Karpas-422 (cell line): ENCODE measurements around the gene TMEM38B.

- PRO-cap, result no peak
- RAMPAGE, long total RNA, result no peak
Observed at GRCh38 chr9:105383092-105383485, 64.7 kb upstream of the FSD1L start.

DNA sequence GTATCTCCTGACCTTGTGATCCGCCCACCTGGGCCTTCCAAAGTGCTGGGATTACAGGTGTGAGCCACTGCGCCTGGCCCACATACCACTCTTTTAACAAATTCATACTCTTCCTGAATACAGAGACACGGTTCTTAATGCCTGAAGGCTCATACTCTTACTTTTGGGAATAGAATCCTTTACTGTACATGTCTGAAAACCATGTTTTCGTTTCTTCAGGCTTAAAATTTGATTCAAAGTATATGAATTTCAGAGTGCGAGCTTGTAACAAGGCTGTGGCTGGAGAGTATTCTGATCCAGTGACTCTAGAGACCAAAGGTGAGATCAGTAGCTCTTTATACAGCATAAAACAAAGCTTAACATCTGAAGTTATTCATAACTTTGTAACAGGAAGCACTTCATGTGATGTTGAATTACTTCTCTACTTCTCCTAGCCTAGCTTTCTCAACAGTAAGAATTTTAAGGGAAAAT is 49.5 kb upstream of the FKTN start:
- PRO-cap, result no peak
- RAMPAGE, long total RNA, result no peak

- PRO-cap, result no peak
- RAMPAGE, long total RNA, result no peak
Observed at GRCh38 chr9:105693895-105694289, 449 bp upstream of the TMEM38B start.

- PRO-cap, result no peak
- RAMPAGE, long total RNA, result start-site peak on the plus strand at chr9:105694536-105694606, 577 and 998 reads in 2 replicates
Observed at GRCh38 chr9:105694290-105695335, at the start of gene TMEM38B. Gene TMEM38B, plus strand, starts transcription at chr9:105694541.

DNA sequence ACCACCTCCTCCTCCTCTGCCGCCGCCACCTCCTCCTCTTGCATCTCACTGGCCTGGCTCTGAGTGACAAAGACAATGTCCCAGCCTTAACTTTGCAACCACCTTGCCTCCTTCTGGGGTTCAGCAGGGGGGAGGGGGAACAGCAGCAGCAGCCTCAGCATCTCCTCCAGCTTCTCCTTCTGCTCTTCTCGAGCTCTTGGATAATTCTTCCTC is 466 bp upstream of the ZNF462 start:
- PRO-cap, result no peak
- RAMPAGE, long total RNA, result no peak

- PRO-cap, result no peak
- RAMPAGE, long total RNA, result no peak
Observed at GRCh38 chr9:106878863-106879405, 16.0 kb downstream of the ZNF462 start.

- PRO-cap, result no peak
- RAMPAGE, long total RNA, result no peak
Observed at GRCh38 chr9:106918863-106919399, 56.0 kb downstream of the ZNF462 start.

- PRO-cap, result no peak
- RAMPAGE, long total RNA, result no peak
Observed at GRCh38 chr9:107213420-107214006, 69.6 kb upstream of the RAD23B start.

DNA sequence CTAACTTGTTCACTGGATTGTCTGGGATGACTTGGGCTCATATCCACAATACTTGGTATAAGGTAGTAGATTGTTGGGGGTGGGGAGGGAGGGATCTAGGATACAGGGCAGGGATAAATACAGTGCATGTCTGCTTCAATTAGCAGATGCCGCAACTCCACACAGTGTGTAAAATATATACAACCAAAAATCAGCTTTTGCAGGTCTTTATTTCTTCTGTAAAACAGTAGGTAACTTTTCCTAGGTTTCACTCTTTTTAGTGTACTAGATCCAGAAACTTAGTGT is 46.6 kb downstream of the RAD23B start:
- PRO-cap, result no peak
- RAMPAGE, long total RNA, result no peak

GRCh38 chr9:107425044-107425740 is 64.4 kb downstream of the KLF4 start:
- PRO-cap, result no peak
- RAMPAGE, long total RNA, result no peak

DNA sequence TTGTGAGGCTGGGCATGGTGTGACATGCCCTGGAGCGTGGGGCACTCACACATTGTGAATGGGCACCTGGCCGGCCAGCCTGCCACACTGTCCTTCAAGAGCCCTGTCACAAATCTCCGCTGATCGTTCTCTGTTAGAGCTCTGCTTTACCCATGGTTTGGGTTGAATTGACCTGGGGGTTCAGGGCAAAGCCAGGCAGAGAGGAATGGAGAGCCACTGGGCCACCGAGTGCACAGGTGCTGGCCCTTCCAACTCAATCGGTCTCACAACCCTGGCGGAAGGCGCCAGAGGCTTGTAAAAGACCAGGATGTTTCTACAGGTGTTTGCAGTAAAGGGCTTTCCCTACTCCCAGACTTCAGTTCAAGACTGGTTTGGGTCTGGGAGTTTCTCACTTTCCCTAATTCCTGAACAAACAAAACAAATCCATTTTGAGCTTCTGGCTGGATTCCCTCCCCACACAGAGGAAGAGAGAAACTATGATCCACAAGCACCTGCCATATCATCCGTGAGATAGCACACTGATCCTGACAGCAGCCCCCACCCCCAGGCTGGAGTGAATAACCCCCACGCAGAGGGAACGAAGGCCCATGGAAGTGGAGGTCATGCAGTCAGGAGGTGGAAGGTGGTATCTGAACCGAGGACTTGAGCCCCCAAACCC is 125.2 kb upstream of the KLF4 start:
- PRO-cap, result no peak
- RAMPAGE, long total RNA, result no peak

- PRO-cap, result no peak
- RAMPAGE, long total RNA, result no peak
Observed at GRCh38 chr9:107676079-107676502, 186.5 kb upstream of the KLF4 start.

DNA sequence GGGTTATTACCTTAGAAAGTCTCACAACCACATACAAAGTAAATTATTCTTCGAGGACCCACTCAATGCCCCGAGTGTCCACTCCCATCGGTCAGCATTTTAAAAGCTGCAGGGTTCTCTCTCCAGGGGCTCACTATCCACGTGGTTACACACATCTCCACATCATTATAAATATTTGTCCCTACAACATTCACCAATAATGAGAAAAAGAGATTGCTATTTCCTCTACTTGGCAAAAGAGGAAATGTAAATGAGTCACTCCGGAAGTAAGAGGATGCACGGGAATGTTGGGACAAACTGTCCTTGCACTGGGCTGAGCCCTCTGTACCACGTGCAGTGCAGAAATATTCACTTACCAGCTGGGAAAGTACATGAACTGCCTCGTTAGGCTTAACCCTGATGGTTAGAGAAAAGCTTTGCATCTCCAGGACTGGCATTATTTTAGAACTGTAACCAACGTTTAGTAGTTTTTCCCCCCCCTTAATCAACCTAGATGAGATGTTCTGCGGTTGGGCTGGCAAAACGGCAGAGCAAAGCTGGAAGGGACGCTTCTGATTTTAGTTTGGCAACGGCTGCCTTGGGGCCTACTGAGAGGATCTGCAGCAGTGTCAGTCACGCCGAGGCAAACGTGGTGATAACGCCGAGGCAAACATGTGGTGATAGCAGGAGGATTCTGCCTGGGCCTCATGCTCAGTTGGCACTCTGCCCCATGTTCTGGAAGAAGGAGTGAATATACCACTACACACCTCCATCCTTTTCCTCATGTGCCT is 661.2 kb upstream of the KLF4 start:
- PRO-cap, result no peak
- RAMPAGE, long total RNA, result no peak

DNA sequence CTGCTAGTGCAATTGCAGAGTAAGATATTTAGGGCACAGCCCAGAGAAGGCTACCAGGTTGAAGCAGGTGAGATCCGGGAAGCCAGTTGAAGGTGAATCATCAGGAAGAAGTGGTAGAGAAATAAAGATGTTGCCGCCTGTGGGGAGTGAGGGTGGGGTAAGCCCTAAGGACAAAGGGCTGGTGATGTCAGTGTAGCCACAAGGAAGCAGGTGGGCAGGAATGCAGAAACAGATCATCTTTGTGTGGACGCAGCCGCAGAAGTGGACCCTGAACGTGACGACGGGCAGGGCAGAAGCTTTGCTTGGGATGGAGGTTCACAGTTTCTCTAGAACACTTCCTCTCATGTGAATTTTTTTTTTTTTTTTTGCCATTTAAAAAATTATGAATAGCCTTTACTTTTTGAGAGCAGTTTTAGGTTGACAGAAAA is 164.1 kb downstream of the ACTL7B start:
- PRO-cap, result no peak
- RAMPAGE, long total RNA, result no peak

DNA sequence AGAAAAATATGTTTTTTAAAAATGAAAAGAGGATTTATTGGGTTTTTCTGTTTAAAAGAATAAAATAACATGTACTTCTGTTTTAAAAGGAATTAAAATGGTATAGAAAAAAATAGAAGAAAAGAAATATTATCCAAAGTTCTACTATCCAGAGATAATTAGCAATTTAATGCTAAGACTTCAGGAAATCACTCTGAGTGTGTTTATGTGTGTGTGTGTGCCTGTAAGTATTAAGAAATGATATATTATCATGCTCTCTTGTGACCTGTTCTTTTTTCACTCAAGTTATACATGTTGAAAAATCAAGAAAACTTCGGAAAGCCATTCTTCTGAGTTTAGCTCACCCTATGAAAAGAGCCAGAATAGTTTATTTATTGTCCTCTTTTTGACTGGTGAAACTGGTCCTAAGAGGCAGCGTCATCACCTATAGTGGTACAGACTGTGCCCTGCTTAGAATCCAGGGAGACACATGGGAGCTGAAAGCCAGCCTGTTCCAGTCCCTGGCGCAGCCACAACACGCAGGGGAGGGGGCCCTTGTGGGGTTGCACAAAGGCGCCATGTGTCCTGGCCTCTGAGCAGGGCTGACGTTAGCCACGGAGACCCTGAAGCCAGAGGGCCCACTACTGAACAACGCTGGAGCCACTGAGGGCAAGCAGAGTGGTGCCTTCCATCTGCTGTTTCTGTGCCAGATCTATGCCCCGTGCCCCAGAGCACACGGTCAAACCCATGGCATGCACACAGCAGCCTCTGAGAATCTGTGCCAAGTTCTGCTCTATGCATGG is 147.5 kb downstream of the ACTL7B start:
- PRO-cap, result no peak
- RAMPAGE, long total RNA, result no peak

GRCh38 chr9:109346464-109346789 is 25.6 kb upstream of the EPB41L4B start:
- PRO-cap, result no peak
- RAMPAGE, long total RNA, result no peak

DNA sequence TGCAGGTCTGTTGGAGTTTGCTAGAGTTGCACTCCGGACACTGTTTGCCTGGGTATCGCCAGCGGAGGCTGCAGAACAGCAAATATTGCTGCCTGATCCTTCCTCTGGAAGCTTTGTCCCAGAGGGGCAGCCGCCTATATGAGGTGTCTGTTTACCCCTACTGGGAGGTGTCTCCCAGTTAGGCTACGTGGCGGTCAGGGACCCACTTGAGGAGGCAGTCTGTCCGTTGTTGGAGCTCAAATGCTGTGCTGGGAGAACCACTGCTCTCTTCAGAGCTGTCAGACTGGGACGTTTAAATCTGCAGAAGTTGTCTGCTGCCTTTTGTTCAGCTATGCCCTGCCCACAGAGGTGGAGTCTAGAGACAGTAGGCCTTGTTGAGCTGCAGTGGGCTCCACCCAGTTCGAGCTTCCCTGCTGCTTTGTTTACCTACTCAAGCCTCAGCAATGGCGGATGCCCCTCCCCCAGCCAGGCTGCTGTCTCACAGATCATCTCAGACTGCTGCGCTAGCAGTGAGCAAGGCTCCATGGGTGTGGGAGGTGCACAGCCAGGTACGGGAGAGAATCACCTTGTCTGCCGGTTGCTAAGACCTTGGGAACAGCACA is 114.4 kb upstream of the PALM2AKAP2 start:
- PRO-cap, result no peak
- RAMPAGE, long total RNA, result no peak

DNA sequence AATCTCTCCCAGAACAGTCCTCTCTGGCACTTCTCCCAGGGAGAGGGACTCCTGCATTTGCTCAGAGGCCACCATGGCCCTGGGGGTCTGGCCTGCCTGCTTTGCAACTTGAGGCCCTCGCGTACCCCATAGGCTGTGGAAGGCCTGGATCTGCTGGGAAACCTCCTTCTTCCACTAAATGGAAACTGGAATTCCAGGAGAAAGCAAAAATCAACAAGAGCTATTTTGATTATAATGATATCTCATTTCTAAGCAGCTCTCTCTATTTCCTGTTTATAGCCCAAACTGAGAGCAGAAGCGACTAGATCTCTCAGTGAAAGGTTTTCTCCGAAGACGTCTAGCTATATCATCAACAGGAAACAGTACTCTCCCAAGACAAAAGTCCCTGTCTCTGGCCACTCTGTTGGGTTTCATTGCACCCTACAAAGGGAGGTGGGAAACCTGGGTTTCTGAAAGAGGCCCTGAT is 188.2 kb downstream of the PALM2AKAP2 start:
- PRO-cap, result no peak
- RAMPAGE, long total RNA, result no peak

DNA sequence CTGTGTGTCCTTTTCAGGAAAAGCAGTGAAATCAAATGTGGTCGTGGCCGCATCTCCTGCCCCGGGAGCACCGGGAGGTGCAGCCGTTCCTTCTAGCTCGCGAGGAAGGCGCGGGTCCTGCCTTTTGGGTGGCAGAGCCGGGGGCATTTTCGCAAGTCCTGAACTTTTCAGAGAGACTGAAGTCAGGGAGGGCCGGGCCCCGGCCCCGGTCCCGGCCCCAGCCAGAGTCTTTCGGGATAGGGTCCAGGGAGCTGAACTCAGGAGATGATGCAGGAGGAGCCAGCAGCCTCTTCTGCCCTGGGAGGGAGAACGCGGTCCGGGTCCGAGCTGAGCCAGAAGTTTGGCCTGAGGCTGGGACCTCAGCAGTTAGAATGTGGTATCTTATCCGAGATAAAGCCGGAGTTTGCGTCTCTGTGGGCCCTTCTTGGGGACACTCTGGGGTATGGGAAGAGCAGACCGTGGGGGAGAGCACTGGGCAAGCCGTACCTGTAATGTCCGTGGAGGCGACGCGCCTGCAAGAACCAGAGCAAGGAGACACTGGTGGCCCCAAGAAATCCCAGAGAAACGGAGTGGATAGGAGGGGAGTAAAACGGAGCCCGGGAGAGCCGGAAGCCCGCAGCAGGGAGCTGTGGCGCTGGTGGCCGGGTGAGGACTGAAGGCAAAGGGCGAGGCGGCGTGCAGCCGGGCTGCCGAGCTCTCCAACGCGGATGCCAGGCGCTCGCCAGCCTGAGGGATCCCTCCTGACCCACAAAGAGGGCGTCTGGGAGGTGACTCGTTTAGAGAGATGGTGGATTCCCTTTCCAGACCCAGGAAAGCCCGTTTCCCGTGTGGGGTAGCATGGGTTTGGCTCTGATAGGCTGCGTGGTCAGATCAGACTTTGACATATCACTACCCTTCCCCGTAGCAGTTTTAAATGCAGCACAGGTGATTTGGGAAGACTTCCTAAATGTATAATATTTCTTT is 158.5 kb downstream of the C9orf152 start:
- PRO-cap, result no peak
- RAMPAGE, long total RNA, result no peak

- PRO-cap, result no peak
- RAMPAGE, long total RNA, result no peak
Observed at GRCh38 chr9:110114644-110115320, 93.2 kb downstream of the C9orf152 start.